HCT116 (cell line): ENCODE results near the genes IKZF2 and SPAG16.

DNA sequence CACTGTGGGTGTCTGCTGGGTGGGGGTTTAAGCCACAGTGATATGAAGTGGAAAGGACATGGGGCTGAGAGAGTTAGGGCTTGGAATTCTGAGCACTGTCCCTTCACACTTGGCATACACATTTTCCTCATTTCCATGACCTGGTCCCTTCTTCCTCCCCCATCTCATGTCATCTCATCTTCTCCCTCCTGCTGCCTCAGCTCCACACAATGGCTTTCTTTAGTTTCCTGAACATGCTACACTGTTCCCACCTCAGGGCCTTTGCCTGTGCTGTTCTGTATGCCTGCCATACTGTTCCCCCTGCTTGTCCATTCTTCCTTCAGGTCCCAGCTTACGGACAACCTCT is 56.4 kb downstream of the PTH2R start:
- RRBS = no CpG with 5 or more reads among the region's 1 CpG

DNA sequence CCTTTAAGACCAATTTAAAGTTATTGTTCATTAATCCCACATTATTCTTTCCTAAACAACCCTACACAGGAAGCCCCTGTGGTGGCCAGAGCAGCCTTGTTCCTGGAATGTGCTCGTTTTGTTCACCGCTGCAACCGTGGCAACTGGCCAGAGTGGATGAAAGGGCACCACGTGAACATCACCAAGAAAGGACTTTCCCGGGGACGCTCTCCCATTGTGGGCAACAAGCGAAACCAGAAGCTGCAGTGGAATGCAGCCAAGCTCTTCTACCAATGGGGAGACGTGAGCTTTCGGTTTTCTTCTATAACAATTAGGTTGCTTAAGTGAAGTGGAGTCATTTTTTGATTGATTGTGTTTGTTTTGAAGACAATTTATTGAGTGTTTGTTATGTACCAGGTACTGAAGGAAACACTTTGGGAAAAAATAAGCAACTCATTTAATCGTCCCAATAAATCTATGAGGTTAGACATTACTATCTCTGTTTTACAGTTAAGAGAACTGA is 101.1 kb downstream of the UNC80 start:
- RRBS = no CpG with 5 or more reads among the region's 10 CpGs

- RRBS = no CpG with 5 or more reads among the region's 5 CpGs
Measured at GRCh38 chr2:210007428-210008355, 5.3 kb downstream of the RPE start.

DNA sequence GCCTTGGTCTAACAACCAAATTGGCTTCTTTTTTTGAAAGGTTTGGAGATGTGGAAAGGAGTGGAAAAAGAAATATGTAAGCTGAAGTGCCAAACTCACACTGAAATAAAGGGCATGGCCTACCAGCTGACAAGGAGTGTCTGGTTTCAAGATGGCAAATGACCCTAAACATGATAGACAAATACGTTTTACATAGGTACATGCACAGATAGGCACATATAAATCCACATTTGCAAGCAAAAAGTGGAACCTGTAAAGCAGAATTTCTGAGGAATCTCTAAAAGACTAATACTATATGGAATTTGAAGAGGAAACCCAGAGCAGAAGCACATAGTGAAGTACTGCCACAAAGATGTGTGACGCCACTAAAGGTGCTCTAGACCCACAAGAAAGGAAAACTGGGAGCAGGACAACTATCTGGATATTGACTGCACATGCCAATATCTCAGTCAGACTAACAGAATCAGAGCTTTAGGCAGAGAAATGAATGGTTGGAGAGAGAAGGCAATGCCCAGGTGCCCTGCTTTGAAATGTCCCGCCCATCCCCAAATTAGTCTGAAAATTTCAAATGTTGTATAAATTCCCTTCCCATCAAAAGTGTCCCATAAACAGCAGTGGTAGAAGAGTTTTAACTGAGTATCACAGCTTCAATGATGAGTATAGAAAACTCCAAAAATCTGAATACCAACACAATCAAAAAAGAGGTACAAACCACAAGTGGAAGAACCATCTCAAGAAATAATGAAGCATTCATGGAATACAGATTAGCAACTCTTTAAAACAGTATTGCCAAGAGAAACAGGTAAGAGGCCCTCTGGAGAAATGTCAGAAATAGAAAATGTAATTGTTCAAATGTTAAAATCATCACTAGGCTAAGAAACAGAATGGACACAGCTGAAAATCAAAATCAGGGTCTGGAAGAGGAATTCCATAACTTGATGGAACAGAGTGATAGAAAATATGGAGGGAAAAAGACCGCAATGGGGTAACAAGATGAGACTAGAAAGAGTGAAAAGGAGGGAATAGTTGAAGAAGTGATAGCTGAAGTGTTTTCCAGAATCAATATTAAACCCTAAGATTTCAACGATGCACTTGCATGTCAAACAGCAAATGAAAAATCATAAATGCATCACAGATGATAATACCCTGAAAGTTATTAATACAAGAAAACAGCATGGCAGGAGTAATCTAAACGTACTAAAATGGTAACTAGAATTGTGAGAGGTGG is 30.1 kb downstream of the RPE start:
- RRBS = no CpG with 5 or more reads among the region's 6 CpGs

DNA sequence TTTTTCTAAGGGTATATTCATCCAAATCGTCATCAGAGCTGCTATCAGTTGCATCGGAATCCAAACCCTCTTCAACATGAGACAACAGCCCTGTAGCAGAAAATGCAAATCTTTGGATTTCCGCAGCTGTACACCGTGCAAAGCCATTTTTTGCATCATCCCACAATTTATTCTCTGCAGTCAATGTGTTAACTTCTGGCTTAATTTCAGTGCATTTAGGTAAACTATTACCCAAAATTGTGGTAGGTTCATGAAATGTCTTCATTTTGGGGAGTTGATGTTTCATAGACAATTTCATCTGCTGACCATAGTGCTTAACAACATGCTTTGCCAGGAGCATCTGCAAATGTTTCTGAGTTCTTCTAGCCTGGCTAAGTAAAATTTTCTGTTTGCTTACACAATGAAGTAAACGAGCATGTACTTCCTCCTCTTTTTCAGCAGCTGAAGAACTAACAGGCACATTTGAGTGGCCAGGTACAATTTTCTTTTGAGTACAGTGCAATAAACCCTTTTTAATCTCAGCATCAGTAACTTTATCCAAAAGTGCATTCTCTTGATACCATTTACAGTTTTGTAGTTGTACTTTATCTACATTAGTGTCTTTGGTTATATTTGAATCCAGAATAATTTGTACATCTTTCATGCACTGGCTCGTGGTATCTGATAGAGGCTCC is 17.6 kb downstream of the KANSL1L start:
- RRBS = no CpG with 5 or more reads among the region's 6 CpGs

GRCh38 chr2:210181293-210182232 is 10.4 kb upstream of the KANSL1L start:
- RRBS = no CpG with 5 or more reads among the region's 15 CpGs

GRCh38 chr2:210585758-210586979 is 29.8 kb downstream of the CPS1 start:
- RRBS = no CpG with 5 or more reads among the region's 8 CpGs

DNA sequence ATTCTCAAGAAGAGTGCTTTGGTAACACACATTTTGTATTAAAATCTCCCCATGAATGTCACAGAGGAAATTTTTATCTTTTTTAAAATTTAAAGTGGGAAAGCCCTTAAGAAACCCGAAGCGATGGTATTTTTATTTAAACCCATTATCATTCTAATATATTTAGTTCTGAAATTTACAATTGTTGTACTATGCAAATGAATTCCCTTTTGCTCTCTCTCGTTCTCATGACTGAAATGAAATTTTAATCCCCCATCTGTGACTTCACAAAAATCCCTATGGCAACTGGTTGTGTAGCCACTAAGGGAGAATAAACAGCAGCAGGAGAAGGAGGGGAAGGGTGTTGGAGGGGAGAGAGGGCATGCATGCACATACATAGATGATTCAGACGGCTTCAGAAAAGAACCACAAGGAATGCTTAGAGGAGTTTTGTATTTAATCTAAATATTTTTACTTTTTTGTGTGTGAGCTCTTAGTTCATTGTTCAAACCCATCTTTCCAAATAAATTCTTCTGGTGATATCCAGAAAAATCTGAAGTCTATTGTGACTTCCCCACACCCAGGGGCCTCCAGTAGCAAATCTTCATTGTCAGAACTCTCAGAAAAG is 36.8 kb downstream of the CPS1 start:
- RRBS = no CpG with 5 or more reads among the region's 4 CpGs

- RRBS = no CpG with 5 or more reads among the region's 5 CpGs
Measured at GRCh38 chr2:210620397-210621265, 64.2 kb downstream of the CPS1 start.

DNA sequence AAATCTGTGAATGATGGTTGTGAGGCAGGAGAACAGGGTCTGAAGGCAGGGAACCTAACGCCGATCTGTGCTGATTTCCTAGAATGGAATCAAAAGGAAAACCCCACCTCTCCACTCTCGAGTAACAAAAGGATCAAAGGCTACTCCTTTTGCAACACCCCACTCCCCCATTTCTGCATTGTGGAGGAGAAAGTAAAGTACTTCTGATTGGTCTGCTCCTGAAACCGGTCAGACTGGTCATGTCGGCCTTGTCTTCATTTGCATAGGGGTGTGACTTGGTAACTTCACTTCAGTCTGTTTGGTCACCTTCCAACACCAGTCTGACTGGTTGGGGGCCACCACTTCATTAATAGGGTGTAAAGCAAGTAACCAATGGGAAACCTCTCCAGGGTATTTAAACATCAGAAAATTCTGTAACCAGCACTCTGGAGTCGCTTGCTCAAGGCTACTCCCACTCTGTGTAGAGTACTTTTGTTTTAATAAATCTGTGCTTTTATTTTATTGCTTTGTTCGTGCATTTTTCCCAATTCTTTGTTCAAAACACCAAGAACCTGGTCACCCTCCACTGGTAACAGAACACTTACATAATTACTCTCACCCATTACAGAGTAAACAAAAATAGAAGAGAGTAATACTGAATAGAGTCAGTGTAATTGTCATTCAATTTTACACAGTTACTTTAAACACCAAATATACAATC is 771.8 kb downstream of the ERBB4 start:
- RRBS = no CpG with 5 or more reads among the region's 7 CpGs

GRCh38 chr2:213021989-213022696 is 129.3 kb downstream of the IKZF2 start:
- RRBS = no CpG with 5 or more reads among the region's 5 CpGs

DNA sequence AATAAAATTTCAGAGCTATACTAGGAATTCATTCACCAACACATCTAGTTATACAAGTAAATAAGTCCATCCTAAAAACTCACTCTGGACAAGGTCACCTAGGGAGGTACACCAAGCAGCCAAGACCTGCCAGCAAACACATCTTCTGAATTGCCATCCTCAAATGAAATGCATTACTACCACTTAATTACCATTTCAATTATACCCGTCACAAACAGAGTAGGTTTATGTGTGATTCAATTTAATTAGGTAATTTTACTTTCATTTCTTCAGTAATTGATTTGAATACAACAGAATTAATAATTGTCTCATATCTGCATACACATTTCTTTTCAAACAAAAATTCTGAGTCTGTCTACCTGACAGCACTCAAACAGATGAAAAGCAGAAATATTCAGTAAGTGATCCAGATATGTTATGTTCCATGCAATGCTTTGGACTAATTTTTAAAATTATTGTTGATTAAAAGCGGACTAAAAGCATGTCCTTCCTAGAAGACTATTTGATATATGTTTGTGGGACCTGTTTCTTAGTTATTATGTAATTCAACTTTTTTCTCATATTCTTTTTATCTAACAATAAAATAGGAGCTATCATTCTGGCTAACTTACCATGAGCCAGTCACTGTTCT is 18.7 kb downstream of the IKZF2 start:
- RRBS = no CpG with 5 or more reads among the region's 2 CpGs

GRCh38 chr2:213151459-213152402 is at the start of gene IKZF2:
TSS of gene IKZF2 (minus strand) at chr2:213151612.
- RRBS = 23% methylated on average over 49 of the region's 121 CpGs

- RRBS = no CpG with 5 or more reads among the region's 5 CpGs
Measured at GRCh38 chr2:213238653-213239659, 45.3 kb upstream of the SPAG16 start.

DNA sequence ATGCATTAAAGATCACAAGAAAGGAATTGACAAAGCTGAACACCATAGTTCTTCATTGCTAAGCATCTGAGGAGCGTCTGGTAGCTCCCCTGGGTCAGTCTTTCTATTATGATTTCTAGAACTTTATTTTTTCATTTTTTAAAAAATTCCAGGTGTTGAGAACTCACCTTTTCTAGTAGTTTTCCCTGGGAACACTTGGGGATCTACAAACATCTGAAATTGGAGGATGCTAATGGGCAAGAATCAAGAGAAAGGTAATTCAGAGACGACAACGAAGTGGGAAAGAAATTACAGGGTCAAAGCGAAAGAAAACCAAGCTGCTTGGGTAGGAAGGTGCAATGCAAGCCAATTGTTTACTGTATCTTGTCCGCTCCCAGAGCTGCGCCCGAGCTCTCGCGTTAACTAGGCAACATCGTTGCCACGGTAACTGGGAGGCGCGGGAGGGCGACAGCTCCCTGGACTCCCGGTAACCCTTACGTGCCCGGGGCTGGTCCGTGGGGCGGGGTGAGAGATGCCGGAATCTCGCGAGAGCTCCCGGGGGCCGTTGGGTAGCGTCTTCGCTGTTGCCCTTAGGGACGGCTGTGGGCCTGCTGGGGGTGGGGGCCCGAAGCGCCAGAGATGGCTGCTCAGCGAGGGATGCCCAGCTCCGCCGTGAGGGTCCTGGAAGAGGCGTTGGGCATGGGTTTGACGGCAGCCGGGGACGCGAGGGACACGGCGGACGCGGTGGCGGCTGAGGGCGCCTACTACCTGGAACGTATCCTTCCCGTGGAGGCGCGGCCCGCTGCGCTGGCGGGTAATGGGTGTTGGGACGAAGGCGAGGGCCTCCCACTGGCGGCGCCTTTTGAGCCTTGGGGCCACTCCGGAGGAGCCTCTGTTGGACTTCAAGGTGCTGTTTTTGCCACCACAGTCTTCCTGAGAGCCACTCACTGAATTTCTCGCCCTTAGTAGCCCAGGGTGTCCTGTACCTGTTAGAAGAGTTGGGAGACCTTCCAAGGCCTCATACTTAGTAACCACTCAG is at the start of gene SPAG16:
SPAG16 (plus strand) TSS at position 599 of the 1,018 bp plus-strand sequence.
- RRBS = no CpG with 5 or more reads among the region's 56 CpGs

GRCh38 chr2:214780965-214781702 is 28.3 kb downstream of the BARD1 start:
- RRBS = no CpG with 5 or more reads among the region's 3 CpGs

GRCh38 chr2:214810602-214811137 is 1.2 kb upstream of the BARD1 start:
- RRBS = no CpG with 5 or more reads among the region's 16 CpGs

- RRBS = no CpG with 5 or more reads among the region's 4 CpGs
Measured at GRCh38 chr2:215105556-215106023, 32.8 kb downstream of the ABCA12 start.